CD14-positive monocyte (primary cell): ENCODE results near the gene KLHDC9.

GRCh38 chr1:160260281-160261039 is 1.9 kb downstream of the DCAF8 start:
- CAGE, long polyA plus RNA = no peak

DNA sequence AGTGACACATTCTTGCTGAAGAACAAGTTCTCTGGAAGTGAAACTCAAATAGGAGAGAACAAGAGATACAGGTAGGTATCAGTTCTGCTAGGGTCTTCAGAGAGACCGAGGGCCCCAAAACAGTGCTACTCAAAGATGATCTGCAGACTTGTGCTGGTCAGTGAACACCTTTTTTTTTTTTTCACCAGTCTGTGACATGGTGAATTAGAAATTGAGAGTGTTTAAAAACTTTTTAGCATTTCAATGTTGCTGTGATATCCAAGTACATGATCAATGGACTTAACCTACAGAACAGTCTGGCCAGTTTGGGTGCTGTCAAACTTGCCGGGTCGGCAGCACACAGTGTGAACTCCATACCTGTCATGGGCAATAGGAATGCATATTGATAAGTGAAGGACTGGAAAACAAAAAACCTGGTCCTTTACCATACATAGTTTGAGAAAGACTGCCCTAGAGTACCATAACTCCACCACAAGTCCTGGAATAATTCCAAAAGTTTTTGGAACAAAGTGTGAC is 7.8 kb downstream of the PEX19 start:
- CAGE, long polyA plus RNA = no peak

DNA sequence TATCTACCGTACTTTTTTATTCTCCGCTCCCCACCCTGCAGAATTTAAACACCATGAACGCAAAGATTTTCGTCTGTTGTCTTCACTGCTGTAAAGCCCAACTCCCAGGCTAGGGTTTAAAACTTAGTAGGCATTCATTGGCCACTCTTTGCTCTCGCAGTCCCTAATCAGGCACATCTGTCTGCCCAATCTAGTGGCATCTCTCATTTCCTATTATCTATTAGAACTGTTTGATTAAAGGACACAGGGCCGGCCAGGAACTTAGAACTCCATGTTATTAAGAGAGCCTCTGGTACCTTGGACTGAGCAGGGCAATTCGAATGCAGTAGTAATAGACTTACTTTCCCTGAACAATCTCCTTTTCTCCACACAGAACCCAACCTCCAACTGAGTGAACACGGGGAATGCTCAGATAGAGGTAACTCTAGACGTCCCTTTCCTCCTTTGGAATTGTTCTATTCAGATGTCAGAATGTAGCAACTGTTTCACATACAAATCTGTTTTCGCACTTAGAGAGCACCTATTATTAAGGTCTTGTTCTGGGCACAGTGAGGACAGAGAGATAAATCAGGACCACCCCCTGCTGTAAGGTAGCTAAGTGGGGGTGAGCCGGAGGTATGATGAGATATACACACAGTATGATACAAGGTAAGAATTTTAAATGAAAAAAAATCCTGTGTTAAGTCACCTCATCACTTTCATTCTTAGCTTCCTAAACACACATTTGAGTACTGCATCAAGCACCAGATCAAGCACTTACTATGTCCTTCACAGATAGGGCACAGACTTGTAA is 1.2 kb upstream of the PEX19 start:
- CAGE, long polyA plus RNA = no peak

DNA sequence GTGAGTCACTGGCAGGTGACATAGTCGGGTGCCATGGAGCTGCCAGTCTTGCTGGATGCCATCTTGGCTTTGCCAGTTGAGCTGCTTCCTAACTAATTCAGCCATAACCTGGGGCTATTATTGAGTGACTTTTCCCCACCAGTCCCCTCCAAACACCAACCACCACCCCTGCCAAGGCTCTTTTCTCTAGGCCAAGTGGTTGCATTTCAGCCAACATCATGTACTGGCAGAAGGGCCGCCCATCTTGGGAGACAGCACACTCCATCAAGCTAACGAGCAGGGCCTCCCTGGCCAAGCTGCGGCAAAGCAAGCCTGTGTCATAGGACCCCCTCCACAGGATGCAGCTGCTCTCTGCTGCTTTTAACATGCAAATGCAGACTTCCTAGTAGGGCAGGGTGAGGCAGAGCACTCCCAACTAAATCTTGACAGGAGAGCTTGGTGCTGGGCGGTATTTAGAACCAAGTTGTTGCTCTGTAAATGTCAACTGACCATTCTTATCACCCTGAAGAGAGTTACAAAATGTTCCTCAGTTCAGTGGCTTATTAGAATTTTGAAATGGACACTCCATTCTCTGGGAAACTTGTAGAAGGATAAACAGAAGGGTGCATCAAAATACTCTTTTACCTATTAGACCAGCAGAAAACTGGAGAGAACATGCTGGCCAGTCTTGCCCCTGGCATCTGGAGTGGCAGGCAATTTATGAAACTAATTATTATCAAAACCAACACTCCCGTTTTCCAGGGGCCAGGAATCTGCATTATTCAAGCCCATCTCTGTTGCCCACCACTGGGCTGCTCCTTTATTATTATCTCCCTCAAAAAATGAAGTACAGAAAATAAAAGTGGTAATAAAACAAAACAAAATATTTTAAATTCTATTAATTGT is 22.6 kb upstream of the PEX19 start:
- CAGE, long polyA plus RNA = no peak

- CAGE, long polyA plus RNA = no peak
Measured at GRCh38 chr1:160332361-160332901, 10.6 kb downstream of the COPA start.

- CAGE, long polyA plus RNA = no peak
Measured at GRCh38 chr1:160453473-160454028, 53.2 kb downstream of the VANGL2 start.

DNA sequence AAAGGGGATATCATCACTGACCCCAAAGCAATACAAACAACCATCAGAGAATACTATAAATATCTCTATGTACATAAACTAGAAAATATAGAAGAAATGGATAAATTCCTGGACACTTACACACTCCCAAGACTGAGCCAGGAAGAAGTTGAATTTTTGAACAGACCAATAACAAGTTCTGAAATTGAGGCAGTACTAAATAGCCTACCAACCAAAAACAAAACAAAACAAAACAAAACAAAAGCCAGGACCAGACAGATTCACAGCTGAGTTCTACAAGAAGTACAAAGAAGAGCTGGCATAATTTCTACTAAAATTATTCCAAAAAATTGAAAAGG is 18.5 kb downstream of the CD84 start:
- CAGE, long polyA plus RNA = no peak

DNA sequence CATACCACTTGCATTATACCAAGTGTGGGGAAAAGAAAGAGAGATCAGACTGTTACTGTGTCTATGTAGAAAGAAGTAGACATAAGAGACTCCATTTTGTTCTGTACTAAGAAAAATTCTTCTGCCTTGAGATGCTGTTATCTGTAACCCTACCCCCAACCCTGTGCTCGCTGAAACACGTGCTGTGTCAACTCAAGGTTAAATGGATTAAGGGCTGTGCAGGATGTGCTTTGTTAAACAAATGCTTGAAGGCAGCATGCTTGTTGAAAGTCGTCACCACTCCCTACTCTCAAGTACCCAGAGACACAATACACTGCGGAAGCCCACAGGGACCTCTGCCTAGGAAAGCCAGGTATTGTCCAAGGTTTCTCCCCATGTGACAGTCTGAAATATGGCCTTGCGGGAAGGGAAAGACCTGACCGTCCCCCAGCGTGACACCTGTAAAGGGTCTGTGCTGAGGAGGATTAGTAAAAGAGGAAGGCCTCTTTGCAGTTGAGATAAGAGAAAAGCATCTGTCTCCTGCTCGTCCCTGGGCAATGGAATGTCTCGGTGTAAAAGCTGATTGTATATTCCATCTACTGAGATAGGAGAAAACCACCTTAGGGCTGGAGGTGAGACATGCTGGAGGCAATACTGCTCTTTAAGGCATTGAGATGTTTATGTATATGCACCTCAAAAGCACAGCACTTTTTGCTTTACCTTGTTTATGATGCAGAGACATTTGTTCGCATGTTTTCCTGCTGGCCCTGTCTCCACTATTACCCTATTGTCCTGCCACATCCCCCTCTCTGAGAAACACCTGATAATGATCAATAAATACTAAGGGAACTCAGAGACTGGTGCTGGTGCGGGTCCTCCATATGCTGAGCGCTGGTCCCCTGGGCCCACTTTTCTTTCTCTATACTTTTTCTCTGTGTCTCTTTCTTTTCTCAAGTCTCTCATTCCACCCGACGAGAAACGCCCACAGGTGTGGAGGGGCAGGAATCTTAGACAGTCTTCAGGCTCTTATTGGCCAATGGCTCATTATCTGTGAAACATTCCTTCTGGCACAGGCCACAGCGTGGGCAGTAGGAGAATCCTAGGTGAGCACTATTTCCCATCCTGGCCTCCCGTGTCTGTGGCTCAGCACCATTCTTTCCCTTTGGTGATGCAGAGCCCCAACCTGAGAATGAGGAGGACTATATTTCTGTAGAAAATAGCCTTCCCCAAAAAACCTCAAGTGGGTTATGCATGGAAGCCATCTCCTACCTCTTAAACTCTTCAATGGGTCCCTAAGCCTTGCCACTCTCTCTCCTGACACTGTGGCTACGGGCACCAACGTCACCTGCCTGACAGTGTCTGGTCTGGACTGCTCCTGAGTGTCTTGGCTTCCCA is 5.8 kb upstream of the SLAMF1 start:
- CAGE, long polyA plus RNA = no peak

DNA sequence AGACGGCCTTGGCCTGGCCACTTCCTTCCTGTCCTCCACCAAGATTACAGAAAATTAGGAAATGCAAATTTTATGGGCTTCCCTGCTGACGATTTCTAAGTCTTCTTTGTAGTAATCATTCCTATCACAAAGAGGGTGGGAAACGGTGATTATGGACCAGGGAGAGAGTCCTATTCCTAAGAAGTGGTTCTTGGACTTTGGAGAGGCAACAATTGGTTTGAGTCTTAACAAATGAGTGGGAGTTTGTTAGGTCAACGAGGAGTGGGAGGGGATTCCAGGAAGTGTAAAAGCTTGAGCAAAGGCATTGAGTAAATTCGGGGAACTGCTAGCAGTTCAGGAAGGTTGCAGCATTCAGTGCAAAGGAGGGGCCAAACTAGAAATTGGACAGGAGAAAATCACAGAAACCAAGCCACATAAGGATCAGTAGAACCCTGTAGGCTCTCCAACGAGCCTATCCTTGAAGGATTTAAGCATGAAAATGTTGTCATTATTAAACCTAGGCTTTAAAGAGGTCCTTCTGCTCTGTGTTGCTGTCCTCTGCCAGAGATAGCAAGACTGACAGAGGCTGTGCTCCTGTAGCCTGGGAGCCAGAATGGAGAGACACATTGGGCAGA is 18.9 kb upstream of the SLAMF1 start:
- CAGE, long polyA plus RNA = no peak

- CAGE, long polyA plus RNA = no peak
Measured at GRCh38 chr1:160672977-160673635, 26.3 kb upstream of the SLAMF1 start.

- CAGE, long polyA plus RNA = no peak
Measured at GRCh38 chr1:160724507-160724887, 12.9 kb upstream of the CD48 start.

GRCh38 chr1:160776080-160776756 is 19.8 kb upstream of the LY9 start:
- CAGE, long polyA plus RNA = no peak

- CAGE, long polyA plus RNA = no peak
Measured at GRCh38 chr1:160797028-160797923, 1.3 kb downstream of the LY9 start.

DNA sequence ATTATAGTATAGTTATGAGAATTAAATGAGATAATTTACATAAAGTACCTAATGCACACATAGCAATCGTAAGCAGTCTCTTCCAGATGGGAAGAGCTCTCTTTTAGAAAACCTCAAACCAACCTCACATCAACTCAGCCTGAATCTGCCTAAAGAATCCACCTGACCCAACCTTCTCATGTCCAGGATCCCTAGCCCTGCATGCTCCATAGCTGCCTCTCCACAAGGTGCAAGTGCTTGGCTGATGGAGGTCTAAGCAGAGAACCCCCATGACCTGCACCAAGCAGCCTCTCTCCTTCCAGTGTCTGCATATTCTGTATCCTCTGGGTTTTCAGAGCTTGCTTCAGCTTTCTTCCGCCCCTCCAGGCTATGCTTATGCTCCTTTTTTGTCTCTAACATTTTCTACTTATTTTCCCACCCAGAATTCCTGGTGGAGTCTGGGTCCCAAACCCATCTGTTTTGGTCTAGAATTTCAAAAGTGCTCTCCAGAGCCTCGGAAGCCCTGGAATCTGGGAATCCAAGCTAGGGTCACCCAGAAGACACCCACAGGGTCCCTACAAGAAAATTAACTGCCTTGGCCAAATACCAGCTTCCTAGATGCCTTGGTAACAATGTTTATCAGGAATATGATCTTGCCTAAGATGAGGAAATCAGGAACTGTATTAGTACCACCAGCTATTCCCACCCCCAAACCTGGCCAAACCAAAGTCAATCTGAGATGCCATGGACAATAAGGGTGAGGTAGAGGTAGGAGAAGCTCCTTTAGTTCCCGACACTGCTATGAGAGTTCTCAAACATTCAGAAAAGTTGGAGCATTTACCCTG is 2.6 kb downstream of the LY9 start:
- CAGE, long polyA plus RNA = no peak

GRCh38 chr1:161019990-161020411 is 951 bp downstream of the F11R start:
- CAGE, long polyA plus RNA = no peak

DNA sequence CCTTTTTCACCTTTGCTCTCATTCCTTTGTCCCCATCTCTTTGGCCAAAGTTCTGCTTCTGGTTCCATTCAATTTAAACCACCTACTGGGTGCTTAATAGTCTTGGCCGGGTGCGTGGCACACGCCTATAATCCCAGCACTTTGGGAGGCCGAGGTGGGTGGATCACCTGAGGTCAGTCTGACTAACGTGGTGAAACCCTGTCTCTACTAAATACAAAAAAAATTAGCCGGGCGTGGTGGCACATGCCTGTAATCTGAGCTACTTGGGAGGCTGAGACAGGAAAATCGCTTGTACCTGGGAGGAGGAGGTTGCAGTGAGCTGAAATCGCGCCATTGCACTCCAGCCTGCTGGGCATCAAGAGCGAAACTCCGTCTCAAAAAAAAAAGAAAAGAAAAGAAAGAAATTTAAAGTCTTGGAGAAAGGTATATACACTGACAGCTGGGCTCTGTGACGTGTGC is 1.5 kb upstream of the F11R start:
- CAGE, long polyA plus RNA = no peak

DNA sequence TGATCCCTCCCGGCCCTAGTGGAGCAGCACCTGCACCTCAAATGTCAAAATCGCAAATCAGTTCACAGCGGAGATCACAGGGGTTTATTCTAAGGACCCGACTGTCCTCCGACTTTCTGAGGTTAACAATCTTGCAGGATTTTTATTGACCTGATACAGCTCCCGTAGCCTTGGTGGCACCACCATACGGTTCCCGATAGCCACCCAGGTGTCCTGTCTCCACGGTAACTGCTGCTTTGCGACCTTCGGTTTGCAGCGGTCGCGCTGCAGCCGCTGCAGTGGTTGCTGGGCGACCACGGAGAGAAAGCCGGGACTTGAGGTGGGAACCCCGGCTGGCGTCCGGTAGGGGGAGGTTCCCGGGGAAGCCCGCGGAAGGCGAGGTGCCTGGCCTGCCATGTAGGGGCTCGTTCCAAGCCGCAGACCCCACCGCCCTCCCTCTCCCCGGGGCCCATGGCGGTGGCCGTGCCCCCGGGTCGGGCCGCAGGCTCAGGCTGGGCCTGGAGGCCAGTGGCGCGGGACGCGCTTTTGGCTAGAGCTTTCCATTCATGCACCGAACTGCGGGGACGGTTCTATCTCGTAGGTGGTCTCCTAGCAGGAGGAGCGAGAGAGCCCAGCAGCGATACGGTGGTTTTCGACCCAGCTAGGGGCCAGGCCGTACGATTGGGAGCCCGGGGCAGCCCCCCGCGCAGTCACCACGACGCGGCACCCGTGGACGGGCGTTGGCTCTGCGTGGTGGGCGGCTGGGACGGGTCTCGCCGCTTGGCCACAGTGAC is at the start of gene KLHDC9:
KLHDC9 (plus strand) TSS at position 276 of the 773 bp plus-strand sequence.
- CAGE, long polyA plus RNA = no peak

DNA sequence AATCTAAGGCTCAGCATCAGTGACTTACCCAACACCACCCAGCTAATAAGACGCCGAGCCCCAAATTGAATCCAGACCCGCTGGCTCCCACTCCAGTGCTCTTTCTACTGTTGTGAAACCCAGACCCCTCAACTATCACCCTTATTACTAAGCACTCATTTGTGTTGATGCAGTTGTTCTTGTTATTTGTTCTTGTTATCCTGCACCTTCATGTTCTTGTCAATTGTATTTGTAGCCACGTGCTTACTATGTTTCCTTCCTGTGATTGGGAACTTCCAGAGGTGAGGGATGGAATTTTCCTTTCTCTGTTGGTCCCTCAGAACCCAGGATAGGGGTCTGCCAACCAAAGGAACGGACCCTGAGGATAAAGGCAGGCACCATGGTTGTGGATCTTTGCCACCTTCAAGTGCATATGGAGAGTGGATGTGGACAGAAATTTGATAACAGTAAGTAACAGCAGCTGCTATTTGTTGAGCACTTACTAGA is 9.6 kb downstream of the ADAMTS4 start:
- CAGE, long polyA plus RNA = no peak

- CAGE, long polyA plus RNA = no peak
Measured at GRCh38 chr1:161190835-161191226, 8.0 kb downstream of the ADAMTS4 start.

GRCh38 chr1:161199504-161199959 is 678 bp upstream of the ADAMTS4 start:
- CAGE, long polyA plus RNA = no peak